ENCODE results near the gene EXOC1.

GRCh38 chr4:53402379-53403219 is 25.2 kb downstream of the FIP1L1 start:
- PRO-cap, 2 experiments, result no peak in any of the 2 experiments

- PRO-cap, 2 experiments, result no peak in any of the 2 experiments
Observed at GRCh38 chr4:53452726-53453430, 75.4 kb downstream of the FIP1L1 start.

DNA sequence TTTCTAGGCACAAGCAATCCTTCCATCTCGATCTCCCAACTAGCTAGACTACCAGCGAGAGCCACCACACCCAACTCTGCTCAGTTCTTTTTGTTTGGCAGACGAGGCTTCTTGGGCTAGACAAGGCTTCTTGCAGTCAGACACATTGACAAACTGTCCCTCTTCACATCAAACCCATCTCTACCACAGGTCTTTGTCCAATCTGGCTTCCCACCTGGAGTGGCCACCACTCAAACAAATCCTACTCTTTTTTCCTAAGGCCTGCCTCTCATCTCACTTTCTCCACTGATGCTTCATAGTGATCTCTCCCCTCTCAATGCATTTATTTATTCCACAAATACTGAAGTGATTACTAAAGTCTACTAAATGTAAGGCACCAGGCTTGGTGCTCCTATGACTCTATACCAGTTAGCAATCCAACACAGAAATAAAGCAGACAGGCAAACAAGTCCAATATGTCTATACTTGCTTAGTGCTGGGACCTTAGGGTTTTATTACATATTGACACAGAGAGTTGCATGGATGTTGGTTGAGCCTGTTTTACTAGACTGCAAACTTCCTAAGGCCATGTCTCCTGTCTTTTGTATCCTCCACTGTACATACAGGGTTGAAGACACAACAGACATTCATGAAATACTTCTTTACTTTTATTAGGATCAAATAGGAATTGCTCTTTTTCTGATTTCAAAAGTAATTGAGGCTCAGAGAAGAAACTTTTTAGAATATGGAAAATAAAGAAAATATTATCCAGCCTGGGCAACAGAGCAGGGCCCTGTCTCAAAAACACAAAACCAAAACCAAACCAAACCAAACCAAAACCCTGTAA is 69.1 kb downstream of the LNX1 start:
- PRO-cap, 2 experiments, result no peak in any of the 2 experiments

DNA sequence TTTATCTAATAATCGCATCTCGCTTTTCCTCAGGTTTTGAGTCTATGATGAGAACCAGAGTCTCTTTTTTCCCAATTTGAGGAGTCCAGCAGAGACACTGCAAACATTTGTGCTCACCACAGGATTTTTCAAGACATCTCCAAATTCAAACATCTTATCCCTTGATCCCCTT is 511 bp upstream of the CHIC2 start:
- PRO-cap, 2 experiments, result no peak in any of the 2 experiments

GRCh38 chr4:54783380-54783637 is 125.6 kb downstream of the KIT start:
- PRO-cap, 2 experiments, result no peak in any of the 2 experiments

- PRO-cap, 2 experiments, result no peak in any of the 2 experiments
Observed at GRCh38 chr4:55000178-55000734, 125.1 kb downstream of the KDR start.

GRCh38 chr4:55121188-55121766 is 4.1 kb downstream of the KDR start:
- PRO-cap, 2 experiments, result no peak in any of the 2 experiments

DNA sequence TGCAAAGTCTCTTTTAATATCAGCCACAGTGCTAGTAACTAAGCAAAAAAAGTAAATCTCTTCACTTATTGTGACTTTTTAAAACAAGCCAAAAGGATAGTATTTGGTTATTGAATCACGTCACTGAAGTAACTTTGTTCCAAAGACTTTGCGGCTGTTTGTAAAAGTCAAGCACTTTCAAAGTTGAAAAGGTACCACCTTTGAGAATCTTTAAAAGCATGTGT is 84.9 kb upstream of the SRD5A3 start:
- PRO-cap, 2 experiments, result no peak in any of the 2 experiments

DNA sequence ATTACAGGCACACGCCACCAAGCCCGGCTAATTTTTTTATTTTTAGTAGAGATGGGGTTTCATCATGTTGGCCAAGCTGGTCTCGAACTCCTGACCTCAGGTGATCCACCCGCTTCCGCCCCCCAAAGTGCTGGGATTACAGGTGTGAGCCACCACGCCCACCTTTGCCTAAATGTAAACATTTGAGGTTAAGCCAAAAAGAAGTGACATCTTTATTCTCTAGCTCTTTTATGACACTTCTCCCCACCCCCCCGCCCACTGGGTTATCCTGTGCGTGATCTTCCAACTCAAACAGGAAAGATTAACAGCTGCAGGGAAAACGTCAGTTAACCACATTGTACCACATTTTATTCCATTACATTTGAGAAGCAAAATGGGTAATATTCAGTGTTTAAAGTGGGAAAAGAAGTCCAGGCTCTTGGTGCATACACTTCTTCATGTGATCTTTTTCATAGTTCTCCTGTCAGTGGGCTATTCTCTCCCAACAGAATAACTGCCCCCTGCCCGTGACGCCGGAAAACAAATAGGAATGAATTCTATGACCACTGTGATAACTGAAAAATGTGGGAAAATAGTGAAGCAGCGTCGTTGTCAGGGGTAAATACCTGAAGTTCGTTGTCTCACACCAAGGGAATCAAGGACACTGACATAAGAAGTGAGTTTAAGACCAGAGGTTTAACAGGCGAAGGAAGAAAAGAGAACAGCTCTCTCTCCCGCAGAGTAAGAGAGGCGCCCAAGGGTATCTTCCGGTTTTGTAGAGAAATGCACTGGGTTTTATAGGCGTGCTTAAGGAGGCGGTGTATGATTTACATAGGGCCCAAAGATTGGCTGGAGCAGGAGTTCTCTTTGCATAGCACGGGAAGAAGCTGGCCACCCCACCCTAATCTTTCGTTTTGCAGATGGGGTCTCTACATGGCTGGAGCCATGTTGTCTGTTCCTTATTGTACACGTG is 9.7 kb upstream of the SRD5A3 start:
- PRO-cap, 2 experiments, result no peak in any of the 2 experiments

DNA sequence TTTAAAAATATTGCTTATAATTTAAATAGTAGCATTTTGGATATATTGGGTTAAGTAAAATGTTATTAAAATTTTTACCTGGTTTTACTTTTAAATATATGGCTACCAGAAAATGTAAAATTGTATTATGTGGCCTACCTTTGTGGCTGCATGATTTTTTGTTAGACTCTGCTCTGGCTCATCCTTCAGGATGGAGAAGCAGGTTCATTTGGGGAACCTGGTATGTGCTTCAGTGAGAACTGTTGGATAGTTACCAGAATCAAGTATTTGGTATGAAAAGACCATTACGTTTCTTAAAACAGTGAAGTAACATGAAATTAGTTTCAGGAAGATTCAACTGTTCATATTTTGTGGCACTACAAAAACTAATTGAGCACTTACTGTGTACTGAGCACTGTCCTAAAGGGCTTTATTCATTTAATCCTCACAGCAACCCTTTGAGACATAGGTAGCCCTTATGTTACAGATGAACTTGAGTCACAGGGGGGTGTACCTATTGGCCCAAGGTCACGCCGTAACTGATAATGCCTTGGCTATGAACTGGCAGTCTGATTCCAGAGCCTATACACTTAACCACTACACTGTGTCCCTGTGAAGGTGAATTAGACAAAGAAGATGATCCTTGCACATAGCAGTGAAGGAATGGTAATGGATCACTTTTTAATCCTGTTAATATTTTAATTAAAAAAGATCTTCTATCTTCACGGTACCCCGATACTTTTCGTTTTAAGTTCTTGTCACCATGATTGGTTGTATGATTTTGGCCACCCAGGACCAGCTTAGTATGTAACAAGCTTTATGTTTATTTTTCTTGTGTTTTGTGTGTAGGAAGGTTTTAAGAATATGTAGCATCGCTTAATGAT is 11.9 kb downstream of the TMEM165 start:
- PRO-cap, 2 experiments, result no peak in any of the 2 experiments

- PRO-cap, 2 experiments, result peak in 2 of 2 experiments; most common plus-strand start chr4:55853665 (in 2)
Observed at GRCh38 chr4:55853386-55854662, at the start of gene EXOC1. Gene EXOC1 (plus strand): TSS chr4:55853648.

- PRO-cap, 2 experiments, result no peak in any of the 2 experiments
Observed at GRCh38 chr4:56048763-56048857, 288 bp upstream of the CRACD start.

DNA sequence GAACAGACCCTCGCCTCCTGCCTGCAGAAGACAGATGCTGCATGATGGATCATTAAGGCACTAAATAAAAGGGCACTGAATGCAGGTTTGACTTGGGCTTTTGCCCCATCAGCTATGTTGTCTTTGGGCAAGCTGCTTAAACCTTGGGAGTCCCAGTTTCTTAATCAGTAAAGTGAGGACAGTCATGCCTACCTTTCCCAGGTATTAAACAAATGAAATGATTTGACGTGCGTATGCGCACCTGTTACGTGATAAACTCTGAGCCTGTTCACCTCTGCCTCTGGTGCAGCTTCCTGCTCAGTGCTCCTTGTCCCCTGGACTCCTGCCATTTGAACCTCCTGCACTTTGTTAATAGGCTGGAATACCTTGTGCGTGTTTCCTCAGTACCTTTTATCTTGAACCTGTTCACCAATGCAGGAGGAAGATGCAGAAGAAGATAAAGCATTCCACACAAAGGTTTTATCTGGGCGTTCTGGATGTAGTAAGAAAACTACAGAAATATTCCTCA is 111.7 kb downstream of the CRACD start:
- PRO-cap, 2 experiments, result no peak in any of the 2 experiments

GRCh38 chr4:56448142-56448849 is 12.2 kb downstream of the PAICS start:
- PRO-cap, 2 experiments, result no peak in any of the 2 experiments

DNA sequence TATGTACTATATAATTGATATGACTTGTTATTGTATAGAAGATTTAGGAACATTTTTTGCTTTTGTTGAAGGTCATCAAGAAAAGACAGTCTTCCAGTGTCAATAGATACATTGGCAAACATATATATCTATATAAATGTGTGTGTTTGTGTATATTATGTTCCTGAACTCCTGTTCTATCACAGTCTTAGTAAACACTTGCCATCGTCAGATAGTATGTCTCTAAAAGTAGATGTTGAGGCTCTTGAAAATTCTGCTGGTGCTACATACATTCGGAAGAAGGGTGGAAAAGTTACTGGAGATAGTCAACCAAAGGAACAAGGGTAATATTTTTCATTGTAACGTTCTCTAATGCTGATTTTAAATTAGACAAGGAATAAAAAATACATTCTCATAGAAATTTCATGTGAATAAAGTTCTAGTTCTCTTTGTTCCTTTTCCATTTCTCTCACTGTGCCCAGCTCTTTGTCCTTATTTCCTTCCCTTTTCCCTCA is 14.3 kb upstream of the ARL9 start:
- PRO-cap, 2 experiments, result no peak in any of the 2 experiments

GRCh38 chr4:56655911-56656667 is 25.0 kb downstream of the HOPX start:
- PRO-cap, 2 experiments, result peak in 2 of 2 experiments; most common minus-strand start chr4:56656517 (in 2)

DNA sequence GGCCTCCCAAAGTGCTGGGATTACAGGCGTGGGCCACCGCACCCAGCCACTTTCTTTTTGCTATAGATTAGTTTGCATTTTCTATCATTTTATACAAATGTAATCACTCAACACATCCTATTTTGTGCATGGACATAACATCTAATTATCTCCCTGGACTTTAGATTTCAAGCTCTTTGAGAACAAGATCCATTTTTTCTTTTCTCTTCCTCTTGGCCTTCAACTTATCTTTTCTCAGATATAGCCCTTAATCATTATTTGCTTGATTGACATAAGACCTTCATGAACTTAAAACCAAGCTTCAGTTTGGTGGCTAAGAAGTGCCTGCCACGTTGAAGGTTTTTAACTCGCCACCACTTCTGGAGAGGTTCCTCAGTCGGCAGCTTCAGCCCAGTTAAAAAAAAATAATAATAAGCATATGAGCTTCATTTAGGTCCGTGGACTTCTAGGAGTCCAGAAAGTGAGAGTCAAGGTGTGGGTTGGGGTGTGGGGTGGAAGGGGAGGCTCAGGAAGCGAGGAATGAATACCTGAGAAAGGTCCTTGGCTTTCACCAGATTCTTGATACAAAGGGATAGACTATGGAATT is 1.3 kb downstream of the HOPX start:
- PRO-cap, 2 experiments, result no peak in any of the 2 experiments

DNA sequence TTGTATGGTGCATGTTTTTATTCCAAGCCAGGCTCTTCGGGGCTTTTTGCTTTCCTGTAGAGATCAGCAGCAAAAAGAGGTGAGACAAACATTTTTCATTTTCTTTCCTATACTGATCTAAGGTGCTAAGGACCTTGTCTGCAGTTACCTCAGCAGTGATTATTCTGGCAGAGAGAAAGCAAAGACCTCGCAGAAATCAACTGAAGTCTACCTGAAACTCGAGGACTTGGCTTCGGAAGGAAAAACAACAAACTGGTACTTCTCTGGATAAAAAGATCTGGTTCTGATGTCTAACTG is 22.5 kb upstream of the HOPX start:
- PRO-cap, 2 experiments, result no peak in any of the 2 experiments

GRCh38 chr4:57032430-57033550 is 54.1 kb downstream of the POLR2B start:
- PRO-cap, 2 experiments, result no peak in any of the 2 experiments

- PRO-cap, 2 experiments, result no peak in any of the 2 experiments
Observed at GRCh38 chr4:57050907-57051493, 59.2 kb downstream of the IGFBP7 start.